Metastatic Pancreatic Carcinoma in the Ovary (tissue), 1 donor: Measurements from ENCODE around the gene SCP2D1.

- PRO-cap: no peak
These were observed 797 bp upstream of the ZNF133 start for GRCh38 chr20:18287451-18288009.

DNA sequence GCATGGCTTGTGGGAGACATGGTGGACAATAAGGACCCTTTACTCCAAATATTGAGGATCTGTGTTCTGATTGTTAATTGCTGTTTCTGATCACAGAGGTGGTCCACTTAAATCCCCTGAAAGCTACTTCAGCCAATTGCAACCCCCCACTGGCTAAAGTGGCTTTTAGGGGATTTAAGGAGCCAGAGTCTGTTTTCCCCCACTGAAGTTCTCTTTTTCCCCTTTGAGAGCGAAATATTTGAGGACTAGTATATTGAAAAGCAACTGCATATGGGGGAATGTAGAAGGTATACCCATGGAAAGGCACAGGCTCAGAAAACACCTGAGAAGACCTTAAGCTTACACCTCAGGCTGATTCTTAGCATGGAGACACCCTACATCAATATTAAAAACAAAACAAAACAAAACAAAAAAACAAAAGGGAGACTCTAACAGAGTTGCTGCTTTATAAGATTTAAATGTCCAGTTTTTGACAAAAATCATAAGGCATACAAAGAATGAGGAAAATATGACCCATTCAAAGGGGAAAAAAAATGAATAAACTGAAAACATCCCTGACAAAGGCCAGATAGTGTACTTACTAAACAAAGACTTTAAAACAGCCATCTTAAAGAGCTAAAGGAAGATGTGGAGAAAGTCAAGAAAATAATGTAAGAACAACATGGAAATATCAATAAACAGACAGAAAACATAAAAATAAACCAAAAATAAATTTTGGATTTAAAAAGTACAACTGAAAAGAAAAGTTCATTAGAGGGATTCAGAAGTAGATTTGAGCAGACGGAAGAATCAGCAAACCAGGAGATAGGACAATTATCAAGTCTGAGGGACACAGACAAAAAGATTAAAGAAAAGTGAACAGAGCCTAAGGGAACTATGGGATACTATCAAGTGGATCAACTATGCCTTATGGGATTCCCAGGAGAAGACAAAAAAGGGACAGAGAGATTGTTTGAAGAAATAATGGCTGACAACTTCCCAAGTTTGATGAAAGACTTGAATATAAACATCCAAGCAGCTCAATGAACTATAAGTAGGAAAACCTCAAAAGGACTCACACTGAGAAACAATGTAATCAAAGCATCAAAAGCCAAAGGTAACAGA lies 10.6 kb downstream of the ZNF133 start:
- PRO-cap: no peak

DNA sequence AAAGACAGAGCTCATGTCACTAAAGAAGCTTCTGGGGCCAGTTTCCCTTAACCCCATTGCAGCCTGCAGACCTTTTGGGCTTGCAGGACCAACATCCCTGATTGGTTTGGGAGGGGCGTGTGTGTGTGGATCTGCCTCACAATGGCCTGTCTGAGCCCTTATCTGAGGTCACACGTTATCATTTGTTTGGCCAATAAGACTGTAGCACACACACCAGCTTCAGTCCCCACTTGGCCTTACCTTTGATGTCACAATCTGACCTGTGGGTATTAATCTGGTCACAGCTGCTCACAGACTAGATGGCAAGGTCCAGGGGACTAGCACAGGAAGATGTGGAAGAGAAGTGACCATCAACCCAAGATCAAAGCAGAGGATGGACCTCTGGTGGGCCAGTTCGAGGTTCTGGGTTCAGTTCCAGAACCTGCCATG lies at the start of gene SCP2D1:
Gene SCP2D1, plus strand, starts transcription at position 298 of the 429 bp plus-strand sequence.
- PRO-cap: no peak

DNA sequence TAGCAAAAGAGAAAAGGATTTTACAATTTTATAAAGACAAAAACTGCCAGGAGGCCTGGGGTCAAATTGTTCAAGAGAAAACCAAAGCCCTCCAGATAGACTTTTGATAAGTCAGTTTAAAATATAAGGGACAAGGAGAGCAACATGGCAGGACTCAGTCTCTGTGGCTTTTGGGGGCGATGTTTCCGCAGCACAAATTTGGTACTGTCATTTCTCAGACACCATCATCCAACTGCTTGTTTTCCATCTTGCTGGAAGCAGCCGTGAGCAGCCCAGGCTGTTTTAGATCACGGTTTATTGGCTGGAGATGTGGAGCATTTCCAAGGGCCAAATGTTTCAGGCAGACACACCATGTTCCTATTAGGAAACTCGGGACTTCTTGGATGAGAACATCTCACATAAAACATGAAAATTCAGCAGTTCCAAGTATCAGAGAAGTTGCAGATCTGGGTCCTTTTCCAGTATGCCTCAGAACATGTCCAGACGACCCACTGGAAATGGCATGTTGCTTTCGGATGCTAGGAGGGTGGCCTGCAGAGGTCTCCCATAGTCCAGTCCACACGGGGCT lies 176.1 kb downstream of the SCP2D1 start:
- PRO-cap: no peak

DNA sequence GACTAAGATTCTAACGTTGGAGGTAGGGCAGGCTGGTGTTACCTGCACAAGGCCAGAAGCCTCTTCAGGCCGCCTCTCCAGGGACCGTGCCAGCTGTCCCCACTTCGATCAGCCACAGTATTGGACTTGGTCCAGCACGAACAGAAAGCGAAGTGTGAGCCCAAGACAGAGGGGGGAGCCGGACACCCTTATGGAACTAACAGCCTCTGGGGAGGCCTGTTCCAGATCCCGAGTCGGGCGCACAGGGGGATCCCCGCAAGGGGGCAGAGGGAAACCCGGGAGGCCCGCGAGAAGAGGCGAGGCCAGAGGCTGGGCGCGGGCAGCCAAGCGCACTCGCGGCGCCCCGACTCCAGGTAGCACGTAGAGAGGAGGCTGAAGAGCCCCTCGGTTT lies 860 bp upstream of the SLC24A3 start:
- PRO-cap: no peak

GRCh38 chr20:19875826-19876158 lies 117.7 kb downstream of the RIN2 start:
- PRO-cap: no peak

DNA sequence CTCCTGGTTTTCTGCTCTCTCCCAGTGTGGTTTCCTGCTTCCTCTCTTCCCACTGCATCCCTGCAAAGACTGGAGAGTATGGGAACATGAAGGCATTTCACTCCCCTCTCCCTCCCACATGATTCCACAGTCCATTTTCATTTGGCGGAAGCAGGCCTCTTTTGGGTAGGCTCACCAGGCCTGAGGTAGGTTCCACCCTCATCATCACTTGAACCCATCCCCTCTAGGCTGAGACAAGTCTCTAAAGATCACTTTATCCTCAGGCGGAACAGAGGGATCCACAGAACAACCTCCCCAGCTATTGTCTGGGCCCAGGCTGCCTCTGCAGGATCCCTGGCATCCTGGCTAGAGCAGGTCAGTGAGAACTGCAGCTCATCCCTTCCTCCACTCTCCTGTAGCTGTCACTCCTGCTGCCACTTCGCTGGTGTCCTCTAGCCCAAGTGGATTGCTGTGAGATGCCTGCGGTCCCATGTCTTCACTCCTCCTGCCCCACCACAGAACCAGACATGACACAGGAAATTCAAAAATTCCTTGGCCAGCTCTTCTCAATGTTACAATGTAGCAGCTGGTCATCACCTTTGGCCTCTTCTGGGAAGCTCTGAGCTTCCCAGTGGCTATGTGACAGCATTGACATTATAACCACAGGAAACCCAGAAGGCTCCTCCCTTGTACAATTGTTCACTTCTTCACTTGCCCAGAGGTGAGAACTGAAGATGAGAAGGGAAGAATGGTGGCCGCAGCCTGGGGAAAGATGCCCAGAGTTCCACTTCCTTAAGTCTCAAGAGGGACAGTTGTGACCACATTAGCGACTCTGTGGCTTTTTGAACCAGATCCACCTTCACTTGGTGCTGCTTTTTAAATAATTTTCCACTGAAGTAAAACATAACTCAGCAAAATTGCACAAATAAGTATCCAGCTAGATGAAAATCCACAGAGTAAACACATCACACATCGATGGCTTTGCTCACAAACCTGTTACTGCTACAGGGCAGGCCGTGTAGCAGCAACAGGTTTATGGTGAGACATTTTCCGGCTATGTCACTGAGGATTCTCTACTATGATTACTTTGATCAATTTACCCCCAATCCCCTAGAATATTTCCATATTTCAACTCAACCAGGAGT lies 76.2 kb upstream of the NAA20 start:
- PRO-cap: no peak

DNA sequence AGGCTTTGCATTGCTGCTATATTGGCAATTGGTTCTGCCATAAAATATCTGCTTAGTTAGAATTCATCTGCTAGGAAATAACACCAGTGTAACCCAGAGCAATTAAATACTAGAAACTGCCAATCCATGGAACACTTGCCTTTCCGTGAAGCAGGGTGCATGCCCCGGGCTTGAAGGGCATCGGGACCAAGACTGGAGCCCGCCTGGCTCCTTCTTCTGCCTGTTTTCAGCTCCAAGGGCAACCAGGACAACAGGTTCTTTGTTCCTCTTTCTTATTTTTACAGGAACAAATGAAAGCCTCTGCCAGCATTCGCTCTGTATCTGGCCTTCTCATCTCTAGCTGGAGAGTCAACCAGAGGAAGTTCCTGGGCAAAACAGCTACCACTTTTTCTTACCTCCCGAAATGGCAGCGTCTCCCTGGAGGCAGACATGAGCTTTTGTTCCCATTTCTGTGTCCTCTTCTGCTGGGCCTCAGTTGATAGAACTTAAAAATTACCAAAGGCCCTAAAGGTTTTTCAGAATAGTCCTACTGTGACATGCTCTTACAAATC lies 74.2 kb upstream of the NAA20 start:
- PRO-cap: no peak

DNA sequence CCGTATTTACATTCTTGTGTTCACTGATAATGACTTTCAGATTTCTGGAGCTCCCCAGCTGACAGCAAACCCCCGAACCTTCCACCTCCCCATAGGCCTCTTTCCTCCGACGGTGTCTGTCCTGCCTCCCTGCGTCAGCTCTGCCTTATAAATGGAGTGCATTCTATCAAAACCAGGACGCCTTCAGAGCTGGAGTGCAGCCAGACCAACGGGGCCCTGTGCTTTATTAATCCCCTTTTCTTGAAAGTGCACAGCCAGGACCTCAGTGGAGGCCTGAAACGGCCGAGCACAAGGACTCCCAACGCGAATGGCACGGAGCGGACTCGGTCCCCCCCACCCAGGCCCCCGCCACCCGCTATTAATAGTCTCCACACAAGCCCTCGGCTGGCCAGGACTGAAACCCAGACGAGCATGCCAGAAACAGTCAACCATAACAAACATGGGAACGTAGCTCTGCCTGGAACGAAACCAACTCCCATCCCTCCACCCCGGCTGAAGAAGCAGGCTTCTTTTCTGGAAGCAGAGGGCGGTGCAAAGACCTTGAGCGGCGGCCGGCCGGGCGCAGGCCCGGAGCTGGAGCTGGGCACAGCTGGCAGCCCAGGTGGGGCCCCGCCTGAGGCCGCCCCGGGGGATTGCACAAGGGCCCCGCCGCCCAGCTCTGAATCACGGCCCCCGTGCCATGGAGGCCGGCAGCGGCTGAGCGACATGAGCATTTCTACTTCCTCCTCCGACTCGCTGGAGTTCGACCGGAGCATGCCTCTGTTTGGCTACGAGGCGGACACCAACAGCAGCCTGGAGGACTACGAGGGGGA lies 42.3 kb upstream of the NAA20 start:
- PRO-cap: unidirectional peak, plus-strand start at position 177 of the sequence; bidirectional peak, plus-strand start at position 534 of the sequence, minus-strand start at position 477 of the sequence

GRCh38 chr20:19993854-19994356 lies 23.3 kb upstream of the NAA20 start:
- PRO-cap: no peak

GRCh38 chr20:20014614-20015178 lies 2.5 kb upstream of the NAA20 start:
- PRO-cap: unidirectional peak, plus-strand start at chr20:20014905

DNA sequence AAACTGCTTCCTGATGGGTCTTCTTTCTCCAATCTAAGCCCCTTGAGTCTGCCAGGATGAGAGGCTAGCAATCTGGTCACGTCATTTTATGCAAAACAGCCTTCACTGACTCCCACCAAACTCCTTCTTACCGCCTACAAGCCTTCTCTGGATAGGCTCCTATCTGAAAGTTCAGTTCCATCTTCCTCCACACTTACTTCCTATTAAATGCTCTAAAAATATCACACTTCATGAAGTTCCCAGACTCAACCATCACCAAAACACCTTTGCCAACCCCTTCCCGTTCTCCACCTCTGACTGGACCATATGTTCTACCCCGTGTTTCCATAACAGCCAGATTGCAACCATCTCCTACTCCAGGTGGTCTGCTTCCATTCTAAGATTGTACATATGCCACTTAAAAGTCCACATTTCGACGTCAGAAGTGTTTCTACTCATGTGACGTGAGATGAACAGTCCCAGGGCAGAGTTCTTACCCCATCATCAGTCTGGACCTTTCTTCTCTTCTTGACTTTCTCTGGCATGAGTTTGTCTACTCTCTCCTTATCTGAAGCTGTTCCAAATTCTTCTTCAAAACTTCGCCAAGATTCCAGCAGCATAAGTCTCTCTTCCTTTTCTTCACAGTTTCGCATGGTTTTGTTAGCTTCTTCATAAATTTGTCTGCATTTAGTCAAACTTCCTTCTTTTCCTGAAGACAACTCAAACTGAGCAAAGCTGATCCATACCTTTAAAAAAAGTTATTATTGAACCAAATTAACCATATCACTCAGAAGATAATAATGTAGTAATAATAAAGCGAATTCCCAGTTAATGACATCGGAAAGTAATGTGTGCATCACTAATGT lies 15.2 kb downstream of the CRNKL1 start:
- PRO-cap: no peak

GRCh38 chr20:20085654-20086323 lies 33.5 kb downstream of the CFAP61 start:
- PRO-cap: no peak

- PRO-cap: no peak
These were observed 64.4 kb upstream of the INSM1 start for GRCh38 chr20:20303266-20304120.

DNA sequence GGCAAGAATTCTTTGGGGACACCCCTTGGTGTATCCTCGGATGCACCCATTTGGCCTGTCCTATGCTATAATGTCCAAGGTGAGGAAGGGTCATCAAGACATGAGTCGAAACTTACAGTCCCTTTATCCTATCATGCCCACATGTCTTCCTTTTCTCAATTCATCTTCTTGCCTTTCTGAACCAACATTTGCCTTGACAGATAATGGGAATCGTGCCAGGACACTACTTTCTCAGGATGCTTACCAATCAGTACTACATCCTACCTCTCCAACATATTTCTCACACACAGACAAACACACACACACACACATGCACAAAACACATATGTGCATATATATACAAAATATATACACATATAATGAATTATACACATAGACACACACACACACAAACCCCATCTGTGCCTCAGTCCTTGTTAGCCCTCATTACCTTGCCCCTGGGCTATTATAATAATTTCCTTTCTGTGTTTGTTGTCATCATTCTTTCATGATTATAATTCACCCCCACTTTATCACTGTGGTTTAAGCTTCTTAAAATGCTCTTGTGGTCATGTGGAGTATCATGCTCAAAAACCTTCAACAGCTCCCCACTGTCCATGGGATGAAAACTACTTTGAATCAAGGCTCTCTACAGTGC lies 148.8 kb downstream of the RALGAPA2 start:
- PRO-cap: no peak

GRCh38 chr20:20603374-20603772 lies 109.1 kb downstream of the RALGAPA2 start:
- PRO-cap: no peak

- PRO-cap: no peak
These were observed 19.2 kb upstream of the RALGAPA2 start for GRCh38 chr20:20731587-20732072.

DNA sequence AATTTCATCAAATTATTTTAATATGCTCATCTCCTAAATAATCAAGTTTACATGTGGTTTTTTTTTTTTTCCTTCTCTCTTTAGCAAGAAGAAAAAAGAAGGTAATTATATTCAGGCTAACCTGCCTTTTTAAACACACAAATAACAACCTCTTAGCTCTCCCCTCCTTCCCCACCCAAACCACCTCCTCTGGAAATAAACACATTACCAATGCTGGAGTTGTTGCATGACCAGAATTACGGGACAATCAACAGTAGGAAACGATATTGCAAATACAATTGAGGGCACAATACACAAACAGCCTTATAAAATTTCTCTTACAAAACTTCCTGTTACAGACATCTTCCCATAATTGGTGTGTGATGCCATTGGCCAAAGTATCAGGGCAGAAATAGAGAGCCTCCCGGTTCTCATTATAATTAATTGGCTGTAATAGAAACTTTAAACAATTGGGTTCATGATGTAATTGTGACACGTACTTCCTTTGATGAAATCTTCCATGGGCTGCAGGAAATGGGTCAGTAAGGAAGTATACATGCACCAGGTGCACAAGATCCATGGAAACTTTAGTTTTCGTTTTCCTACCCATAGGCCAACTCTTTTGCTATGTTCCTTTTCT lies 40.2 kb upstream of the RALGAPA2 start:
- PRO-cap: no peak

DNA sequence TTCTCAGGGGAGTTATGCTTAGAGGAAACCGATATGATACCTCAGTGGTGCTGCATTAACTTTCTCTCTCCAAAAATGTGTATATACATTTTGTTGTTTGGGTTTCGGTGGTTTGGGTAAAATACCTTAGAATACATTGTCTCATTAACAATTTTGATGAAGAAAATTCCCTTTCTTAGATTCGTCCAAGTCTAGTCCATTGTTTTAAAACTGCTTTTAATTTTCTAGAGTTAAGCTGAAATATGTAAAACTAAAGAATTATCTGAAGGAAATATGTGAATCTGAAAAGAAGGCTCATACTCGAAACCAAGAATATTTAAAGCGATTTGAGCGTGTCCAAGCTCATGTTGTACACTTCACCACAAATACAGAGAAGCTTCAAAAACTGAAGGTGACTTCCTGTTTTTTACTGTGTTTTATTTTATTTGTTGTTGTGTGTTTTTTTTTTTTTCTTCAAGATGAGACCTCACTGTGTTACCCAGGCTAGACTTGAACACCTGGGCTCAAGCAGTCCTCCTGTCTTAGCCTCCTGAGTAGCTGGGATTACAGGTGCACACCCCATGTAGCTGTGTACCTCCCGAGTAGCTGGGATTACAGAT lies 10.4 kb downstream of the KIZ start:
- PRO-cap: no peak

- PRO-cap: no peak
These were observed 64.4 kb downstream of the KIZ start for GRCh38 chr20:21190204-21190737.